ENCODE results near the genes RB1 and RCBTB1.

DNA sequence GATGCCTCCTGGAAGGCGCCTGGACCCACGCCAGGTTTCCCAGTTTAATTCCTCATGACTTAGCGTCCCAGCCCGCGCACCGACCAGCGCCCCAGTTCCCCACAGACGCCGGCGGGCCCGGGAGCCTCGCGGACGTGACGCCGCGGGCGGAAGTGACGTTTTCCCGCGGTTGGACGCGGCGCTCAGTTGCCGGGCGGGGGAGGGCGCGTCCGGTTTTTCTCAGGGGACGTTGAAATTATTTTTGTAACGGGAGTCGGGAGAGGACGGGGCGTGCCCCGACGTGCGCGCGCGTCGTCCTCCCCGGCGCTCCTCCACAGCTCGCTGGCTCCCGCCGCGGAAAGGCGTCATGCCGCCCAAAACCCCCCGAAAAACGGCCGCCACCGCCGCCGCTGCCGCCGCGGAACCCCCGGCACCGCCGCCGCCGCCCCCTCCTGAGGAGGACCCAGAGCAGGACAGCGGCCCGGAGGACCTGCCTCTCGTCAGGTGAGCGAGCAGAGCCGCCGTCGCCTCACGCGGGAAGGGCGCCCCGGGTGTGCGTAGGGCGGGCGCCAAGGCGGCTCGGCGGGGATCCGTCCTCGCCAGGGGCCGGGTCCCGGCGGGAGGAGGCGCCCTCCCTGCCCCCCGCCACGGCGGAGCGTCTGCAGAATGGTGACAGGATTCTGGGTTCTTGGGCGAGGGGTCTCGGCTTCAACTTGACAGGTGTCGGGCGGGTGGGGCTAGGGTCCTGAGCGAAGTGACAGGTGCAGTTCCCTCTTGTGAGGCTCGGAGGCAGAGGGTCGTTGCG lies at the start of gene RB1:
TSS of gene RB1 (plus strand) at position 185 of the 784 bp plus-strand sequence.
- PRO-cap = bidirectional peak, plus-strand start at position 185 of the sequence, minus-strand start at position 136 of the sequence

DNA sequence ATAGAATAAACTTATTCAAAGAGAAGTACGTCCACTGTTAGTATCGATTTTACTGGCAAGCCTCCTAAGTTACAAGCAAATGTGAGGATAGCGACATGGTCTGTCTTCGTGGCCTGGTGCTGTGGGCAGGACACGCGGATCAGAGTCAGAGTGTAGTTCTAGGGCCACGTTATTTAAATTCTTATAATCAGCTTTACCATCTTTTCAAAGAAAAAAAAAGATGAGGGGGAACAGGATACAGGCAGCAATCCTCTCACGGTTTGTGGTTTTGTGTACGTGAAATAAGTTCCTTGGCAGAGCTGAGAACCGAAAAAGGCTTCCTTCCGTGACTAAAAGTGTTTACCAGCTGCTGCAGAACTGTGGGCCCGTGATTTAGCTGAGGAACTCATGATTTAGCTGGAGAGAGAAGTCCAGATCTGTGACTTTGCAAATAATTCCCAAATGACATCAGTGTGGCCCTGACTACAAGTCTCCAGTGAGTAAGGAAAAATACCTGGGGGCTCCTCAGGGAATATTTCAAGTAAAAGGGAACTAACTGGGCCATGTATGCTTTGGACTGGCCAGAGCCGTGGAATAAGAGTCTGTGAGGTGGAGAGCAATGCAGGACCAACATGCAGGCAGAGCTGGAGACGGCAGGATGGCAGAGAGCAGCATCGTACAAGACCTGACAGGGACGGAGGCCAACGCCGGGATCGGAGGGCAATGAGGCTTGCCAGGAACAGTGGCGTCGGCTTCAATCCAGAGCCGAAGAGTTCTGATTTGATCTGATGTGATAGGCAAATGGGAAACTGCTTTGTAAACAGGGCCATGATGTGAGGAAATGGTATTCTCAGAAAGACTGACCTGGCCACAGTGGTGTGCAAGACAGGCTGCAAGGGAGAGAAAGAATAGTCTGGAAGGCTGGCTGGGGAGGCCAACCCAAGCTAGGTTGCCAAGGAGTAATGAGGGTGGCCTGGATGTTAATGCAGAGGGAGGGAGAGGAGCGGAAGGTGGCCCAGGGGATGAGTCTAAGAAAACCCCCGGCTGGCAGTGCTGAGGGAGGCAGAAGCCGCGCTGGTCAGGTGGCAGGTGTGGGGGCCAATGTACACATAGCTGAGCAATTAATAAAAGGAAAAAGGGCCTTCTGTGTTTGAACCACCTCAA lies 27.0 kb downstream of the RCBTB2 start:
- PRO-cap = unidirectional peak, plus-strand start at position 576 of the sequence

DNA sequence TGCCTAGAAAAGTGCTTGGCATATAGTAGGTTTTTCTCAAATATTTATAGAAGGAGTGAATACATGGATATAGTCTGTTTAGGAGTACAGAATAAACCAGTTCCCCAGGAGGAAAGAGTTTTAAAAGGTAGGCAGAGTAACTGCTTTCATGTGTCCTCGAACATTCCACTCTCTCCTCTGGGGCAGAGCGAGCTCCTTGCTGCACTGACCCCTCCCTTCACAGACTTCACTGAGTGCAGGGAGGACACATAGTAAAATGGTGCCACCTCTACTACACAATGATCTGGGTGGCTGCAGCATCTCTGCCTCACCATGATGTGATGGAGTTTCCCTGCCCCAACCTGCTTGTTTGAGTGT lies 44.1 kb upstream of the RCBTB2 start:
- PRO-cap = no peak

DNA sequence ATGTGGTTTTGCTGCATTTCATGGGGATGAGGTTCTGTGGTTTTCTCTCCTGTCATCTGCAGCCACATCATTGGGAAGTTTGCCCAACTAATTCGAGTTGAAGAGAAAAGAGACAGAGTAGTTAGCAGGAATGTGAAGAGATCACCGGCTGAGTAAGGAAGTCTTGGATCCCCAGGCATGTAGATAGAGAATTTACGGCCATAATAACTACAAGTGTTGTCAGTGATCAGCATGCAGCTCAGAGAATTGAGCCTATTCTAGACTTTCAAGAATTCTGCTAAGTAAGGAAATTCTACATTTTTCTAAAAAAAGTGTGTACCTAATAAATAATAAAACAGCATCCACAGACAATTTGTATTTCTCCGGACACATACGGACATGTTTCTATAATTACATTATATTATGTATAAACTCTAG lies 122.2 kb downstream of the CYSLTR2 start:
- PRO-cap = no peak

DNA sequence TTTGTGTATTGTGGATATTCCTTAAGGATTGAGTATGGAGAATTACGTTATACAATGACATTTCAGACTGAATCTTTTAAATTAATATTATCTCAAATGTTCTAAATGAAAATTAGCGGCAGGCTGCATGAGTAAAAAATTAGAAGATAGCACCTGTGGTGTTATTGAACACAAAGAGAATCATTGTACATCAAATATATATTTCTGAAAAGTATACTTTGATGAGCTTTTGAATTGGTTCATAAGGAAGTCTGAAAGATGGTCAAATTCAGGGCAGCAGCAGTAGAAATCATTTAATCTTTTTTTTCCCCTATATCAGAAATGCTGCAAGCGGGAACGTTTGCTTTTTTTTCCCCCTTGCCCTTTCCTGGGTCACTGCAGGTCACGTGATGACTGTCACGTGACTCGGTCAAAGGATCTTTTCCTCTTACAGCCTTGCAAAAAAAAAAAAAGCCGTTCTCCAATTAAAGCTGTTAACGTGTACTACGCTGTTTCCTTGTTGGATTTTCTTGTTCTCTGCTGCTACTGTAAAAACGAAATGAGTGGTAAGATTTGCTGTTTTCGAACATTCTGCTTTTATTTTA lies 110.2 kb upstream of the MLNR start:
- PRO-cap = no peak

DNA sequence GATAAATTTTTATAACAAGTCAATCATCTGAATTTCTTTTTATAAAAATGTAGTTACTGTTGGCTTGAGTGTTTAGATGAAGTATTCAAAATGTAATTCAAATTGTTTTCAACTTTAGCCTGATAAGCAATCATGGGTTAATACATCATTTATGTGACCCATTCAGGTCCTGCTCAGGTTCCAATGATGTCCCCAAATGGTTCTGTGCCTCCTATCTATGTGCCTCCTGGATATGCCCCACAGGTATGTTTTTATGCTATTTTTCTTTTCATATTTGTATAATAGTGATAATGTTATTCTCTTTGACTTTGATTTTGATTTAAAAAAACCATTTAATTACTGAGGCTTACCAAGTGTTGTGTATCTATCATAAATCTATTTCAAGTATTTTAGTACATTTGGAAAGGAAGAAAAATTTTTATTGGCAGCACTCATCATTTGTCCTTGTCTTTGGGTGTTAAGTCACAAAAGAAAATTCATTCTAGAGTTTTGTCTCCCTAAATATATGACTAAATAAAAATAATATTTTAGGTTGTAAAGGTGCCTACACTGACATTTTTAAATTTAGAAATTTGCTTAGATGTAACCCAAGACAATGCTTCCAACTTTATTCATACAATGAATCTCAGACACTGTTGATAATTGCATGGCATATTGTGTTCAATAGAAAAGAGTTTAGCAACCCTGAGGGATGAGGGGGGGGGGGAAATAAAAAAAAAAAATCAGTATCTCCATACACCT lies 105.5 kb upstream of the MLNR start:
- PRO-cap = no peak

DNA sequence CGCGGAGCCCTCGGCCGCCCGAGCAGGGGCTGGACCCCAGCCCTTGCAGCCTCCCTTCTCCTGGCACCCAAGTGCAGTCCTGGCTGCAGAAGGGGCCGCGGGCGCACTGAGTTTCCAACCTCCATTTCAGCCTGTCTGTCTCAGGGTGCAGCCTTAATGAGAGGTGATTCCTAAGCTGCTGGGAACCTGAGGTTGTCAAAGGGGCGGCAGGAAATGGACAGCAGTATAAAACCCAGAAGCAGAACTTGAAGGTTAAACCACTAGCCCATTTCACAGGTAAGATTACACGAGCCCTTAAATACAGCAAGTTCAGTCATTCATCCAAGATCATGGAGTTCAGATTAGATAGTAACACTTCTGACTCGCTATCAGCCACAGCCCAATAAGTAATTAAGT lies 506 bp downstream of the SETDB2 start:
- PRO-cap = no peak

- PRO-cap = bidirectional peak, plus-strand start at chr13:49585612, minus-strand start at chr13:49585504
These were observed at the start of gene RCBTB1 for GRCh38 chr13:49585350-49586573. Gene RCBTB1, minus strand, starts transcription at chr13:49585558.

DNA sequence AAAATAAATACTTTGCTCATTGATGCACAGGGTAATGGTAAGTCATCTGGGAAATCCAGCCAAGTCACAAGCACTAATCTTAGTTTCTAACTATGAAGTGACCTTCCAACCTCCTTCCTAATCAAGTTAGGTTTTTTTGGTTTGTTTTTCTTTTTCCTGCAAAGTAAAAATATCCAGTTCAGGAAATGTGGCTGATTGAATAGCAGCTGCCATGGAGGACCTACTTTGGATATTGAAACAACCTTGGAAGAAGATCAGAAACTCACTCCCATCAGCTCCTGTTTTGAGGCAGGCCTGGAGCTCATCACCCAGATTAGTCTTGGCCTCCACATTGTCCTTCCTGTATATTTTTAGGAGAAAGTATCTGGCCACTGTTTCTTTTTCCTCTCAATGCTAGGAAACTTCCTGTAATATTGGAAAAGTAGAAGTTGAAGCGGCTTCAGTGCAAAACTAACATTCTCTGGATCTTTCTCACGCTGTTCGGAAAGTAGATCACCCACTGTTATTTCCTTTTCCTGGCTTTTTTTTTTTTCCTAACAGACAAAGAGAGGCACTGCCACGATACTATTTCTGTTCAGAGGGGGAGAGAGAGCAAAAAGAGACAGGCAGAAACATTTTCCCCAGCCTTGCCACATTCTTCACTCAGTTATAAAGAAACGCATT lies 12.2 kb upstream of the ARL11 start:
- PRO-cap = no peak

DNA sequence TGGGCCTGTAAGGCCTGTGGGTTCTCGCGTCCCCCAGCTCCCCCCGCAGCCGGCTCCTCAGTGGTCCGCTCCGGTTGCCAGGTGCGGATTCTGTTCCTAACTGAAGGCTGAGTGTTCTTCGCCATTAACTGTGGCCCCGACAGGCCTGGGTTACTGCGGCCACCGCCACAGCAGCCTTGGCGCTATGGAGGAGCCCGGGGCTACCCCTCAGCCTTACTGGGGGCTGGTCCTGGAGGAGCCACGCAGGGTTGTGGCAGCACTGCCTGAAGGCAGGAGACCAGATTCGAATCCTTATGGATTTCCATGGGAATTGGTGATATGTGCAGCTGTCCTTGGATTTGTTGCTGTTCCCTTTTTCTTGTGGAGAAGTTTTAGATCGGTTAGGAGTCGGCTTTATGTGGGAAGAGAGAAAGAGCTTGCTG lies 45.7 kb downstream of the SPRYD7 start:
- PRO-cap = no peak

- PRO-cap = no peak
These were observed 2.1 kb upstream of the SPRYD7 start for GRCh38 chr13:49938209-49938738.

DNA sequence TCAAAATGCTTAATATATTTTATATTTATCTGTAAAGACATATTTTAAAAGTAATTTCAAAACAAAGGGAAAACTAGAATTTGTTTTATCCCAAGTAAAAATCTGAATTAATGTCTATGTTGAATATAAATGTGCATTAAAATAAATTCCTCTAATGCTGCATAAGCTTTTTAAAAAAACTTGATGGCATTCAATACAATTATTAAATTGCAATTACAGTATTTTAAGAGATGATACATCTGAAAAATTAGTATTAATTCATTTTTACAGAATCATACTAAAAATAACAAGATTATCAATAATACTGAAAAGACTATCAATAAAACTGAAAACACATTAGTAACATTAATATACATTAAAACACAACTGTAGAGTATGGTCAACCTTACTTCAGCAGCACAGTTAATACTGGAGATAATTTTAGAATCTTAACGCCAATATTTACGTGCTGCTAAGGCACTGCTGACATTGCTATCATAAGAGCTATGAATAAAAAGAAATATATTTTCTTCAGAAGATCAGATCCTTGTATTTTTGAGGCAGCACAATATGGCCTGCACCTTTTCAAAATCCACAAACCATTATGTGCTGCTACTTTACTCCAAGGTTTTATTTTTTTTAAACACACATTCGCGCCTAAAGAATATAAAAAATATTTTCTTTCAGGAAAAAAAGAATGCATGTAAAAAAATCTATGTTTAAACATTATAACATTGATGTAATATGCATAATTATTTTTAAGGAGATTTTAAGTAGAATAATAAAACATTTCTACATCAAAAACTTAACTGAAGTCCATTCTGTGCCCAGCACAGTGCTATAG lies 33.6 kb downstream of the KCNRG start:
- PRO-cap = no peak

DNA sequence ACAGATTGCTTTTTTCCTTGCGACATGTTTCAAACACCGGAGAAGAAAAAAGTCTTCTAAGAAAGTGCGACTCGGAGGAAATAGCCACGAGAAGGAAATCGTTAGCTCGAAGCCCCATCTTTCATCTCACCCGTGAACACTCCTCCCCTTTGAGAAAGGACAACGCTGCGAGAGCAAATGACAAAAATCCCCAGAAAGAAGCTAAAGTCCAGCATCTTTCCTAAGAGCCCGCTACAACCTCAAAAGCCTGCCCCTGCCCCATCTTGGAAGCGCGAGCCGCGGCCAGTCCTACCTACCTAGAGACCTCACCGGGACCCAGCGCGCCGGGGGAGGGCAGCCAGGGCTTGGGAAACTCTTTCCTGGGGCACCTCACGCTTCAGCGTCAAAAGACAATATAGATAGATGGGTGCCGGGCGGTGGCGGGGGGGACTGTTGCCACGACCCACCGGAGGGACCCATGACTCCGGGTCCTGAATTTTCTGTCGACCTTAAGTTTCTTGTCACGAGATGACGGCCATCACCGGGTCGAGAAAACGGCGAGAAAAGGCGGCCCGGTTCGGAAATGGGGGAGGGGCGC lies 65.7 kb downstream of the KCNRG start:
- PRO-cap = no peak

DNA sequence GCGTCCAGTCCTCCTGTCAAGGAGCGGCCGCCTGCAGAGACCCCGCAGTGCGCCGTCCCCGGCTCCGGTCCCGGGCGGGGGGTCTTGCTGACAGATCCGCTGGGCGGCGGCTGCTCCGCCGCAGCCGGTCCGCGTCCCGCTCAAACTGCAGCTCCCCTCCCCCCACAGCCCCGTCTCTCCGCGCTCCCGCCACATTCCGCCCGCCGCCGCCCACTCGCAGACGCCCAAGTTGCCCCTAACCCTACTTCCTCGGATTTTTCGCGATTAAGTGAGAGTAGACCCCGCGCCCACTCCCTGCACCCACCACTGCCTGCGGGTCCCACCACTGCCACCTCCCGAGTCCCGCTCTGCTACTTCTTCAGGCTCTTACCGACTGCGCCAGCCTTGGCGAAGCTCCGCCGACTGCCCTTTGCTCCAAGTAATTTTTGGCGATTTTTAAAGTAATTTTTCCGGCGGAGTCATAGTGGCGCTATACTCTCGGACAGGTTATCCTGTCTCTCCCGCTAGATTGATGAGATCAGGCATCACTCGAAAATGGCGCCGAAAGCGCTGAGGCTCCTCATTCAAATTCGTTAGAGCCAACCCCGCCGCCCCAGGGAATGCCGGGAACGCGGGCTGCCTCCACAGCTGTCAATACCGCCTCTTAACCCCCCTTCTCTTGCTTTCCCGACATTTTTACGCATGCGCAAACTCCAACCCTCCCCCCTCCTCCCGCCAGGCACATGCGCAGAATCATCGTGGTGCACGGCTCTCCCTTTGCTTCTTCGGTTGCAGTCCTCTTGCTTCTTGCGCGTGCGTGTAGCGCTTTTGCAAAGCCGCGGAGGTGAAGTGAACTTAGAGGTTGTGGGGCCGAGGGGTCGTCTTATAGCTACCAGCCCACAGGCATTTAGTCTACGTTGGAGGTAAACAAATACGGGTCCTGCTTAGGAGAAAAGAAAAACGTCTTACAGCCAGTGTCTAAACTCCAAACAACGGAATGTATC lies 66.5 kb downstream of the KCNRG start:
- PRO-cap = unidirectional peak, minus-strand start at position 411 of the sequence; unidirectional peak, minus-strand start at position 536 of the sequence

- PRO-cap = no peak
These were observed 114.1 kb downstream of the KCNRG start for GRCh38 chr13:50129113-50129877.

DNA sequence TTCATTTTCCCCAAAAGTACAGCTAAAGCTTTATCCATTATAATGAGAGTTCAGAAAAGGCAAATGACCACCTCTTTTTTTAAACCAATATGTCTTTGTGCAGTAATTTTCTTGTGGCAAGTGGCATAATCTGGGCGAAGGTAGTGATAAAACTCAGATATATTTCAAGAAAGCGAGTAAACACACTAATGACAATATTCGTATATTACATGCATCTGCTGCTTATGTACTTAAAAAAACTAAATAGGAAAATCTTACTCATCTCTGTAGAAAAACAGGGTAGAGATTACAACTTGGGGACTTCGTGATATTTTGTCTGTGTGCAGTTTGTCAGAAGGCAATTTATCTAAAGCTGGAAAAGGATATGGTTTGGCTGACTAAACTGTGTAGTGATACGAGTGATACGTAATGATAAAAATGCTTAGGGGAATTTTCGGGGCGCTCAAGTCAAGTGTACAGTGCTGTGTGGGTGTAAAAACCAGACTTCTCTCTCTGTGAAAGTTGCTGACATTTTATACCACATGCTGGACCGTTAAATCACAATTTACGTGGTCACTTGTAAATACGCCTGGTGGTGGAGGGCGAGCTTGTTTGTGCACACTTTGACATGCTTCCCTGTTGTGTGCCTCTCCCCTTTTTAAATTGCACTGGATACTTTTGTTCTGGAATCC lies 221.6 kb downstream of the KCNRG start:
- PRO-cap = no peak

- PRO-cap = no peak
These were observed 355.1 kb downstream of the KCNRG start for GRCh38 chr13:50370378-50370619.

DNA sequence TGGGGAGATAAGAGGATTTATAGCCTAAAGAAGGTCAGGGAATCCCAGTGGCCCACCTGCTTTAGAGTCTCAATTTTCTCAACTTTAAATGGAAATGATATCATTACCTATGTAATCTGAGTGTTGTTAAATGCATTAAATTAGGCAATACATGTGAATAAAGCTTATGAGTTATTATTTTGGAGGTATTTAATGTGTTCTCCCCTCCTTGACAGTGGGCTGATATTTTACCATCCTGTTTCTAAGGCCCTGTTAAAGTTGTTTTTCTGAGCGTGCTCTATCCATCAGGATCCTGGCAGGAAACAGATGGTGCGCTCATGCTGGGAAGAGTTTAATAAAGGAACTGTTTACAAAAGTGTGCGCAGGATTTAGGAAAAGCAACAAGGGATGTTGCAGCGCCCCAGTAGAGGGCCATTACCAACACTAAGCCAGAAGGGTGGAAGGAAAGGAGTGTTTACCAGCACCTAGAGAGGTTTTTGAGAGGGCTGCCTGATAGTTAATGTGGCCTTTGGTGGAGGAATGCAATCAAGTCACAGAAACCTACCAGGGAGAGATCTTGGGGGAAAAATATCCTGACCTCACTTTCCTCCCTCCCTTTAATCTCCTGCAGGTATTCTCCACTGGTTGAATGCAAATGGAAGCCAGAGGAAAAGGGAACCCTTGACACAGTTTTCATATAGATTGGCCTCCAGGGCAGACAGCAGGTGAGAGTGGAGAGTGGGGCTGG lies 374.5 kb downstream of the KCNRG start:
- PRO-cap = no peak

GRCh38 chr13:50403083-50403790 lies 388.0 kb downstream of the KCNRG start:
- PRO-cap = no peak

GRCh38 chr13:50528989-50529830 lies 314.3 kb downstream of the DLEU7 start:
- PRO-cap = no peak

Measured in left common carotid artery plus branches (tissue), 1 donor.